Mesenteric fat pad (tissue), 1 donor: ENCODE measurements around a stretch of chr6.

GRCh38 chr6:225094-225952 lies 67.0 kb upstream of the DUSP22 start:
- PRO-cap, result no peak

DNA sequence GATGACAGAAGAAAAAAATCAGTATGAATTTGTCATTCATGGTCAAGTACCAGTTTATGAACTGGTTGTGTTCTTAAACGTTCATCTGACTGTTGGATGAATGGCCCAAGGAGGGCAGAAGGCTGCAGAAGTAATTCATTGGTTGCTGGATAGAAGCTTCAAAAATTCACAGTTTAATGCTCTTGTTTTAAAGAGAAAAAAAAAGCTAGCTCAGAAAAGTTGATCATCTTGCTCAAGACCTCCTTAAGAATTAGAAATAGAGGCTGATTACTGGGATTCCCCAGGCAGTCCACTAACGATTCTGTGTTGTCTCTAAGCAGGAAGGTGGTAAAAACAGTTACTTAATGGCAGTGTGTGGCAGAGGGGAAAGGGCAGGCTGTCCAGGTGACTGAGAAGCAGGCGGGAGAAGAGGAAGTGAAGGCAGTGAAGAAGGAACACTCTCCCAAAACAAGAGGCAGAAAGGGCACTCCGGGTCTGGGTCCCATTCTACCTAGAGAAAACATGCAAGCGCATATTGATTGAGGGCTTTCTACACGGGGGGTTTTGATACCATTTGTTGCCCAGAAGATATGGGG lies 1.9 kb upstream of the DUSP22 start:
- PRO-cap, result no peak

DNA sequence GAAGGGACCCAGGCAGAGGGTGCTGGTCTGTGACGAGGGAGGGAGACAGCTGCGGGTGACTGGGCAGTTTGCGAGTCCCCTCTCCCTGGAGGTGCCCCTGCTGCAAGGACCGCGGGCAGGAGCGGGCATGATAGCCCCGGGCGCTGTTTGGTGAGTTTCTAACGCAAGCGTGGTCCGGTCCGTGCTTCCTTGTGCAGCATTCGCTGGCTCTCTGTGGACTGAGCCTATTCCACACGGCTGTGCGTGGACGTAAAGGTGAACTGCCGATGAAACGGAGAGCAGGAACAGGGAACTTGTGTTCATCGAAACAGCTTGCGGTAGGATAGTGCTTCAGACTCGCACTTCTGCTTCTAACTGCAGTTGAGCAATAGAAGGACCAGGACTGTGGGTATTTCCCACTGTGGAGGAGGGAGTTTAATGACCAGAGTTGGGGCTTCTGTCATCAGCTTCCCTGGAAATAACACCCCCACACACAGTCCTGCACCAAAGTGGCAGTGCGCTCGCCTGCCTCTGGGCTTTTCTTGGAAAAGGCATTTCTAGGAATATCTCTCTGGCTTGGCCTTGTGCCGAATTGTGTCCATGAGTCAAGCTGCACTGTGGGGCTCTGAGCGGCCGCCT lies 48.8 kb downstream of the DUSP22 start:
- PRO-cap, result no peak

DNA sequence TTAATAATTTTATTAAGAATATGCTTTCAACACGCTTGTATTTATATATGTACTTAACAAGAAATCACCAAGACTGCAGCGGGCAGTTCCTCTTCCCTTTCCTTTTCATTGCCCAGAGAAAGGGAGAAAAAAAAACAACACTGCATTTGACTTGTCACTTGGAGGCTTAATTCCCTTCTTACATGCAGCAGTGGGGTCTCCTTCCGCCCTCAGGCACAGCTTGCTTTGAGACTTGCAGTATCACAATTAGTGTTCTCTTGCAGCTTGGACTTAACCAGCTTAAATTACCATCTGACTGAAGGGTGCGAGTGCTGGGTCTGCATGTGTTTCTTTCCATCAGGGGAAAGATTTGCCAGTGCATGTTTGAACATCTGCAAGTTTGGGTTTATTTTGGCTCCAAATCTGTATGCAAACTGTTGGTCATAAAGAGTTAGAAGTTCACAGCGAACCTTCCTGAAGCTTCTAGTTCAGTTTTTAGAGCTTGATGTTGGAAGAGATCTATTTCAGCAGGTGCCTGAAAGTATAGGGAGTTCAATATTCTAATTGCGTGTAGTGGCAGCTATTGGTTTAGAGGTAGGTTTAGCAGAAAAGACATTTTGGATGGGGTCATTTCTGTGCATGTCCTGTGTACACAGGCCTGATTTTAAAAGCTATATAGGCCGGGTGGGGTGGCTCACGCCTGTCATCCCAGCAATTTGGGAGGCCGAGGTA lies 35.7 kb upstream of the IRF4 start:
- PRO-cap, result no peak

- PRO-cap, result no peak
Measured at GRCh38 chr6:473208-473618, 81.7 kb downstream of the IRF4 start.

GRCh38 chr6:609672-609880 lies 47.3 kb downstream of the HUS1B start:
- PRO-cap, result no peak

GRCh38 chr6:681481-682205 lies 11.3 kb downstream of the EXOC2 start:
- PRO-cap, result no peak

GRCh38 chr6:1038992-1039562 lies 272.8 kb upstream of the FOXQ1 start:
- PRO-cap, result no peak

GRCh38 chr6:1110975-1111703 lies 200.8 kb upstream of the FOXQ1 start:
- PRO-cap, result no peak

- PRO-cap, result no peak
Measured at GRCh38 chr6:1287066-1287691, 24.7 kb upstream of the FOXQ1 start.

DNA sequence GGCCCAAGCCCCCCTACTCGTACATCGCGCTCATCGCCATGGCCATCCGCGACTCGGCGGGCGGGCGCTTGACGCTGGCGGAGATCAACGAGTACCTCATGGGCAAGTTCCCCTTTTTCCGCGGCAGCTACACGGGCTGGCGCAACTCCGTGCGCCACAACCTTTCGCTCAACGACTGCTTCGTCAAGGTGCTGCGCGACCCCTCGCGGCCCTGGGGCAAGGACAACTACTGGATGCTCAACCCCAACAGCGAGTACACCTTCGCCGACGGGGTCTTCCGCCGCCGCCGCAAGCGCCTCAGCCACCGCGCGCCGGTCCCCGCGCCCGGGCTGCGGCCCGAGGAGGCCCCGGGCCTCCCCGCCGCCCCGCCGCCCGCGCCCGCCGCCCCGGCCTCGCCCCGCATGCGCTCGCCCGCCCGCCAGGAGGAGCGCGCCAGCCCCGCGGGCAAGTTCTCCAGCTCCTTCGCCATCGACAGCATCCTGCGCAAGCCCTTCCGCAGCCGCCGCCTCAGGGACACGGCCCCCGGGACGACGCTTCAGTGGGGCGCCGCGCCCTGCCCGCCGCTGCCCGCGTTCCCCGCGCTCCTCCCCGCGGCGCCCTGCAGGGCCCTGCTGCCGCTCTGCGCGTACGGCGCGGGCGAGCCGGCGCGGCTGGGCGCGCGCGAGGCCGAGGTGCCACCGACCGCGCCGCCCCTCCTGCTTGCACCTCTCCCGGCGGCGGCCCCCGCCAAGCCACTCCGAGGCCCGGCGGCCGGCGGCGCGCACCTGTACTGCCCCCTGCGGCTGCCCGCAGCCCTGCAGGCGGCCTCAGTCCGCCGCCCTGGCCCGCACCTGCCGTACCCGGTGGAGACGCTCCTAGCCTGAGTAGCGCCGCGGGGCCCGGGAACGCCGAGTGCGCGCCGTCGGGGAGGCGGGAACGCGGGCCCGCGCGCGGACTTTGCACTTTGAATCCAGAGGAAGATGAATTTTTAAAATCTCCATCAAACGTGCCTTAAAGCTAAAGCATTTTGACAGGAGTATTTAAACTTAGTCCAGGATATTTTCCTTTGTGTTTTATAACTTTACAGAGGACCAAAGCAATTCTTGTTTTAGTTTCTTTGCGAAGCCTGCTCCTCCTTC lies 1.5 kb downstream of the FOXQ1 start:
- PRO-cap, result no peak

GRCh38 chr6:1336294-1336583 lies 24.3 kb downstream of the FOXQ1 start:
- PRO-cap, result no peak

- PRO-cap, result no peak
Measured at GRCh38 chr6:1390825-1391377, 1.5 kb downstream of the FOXF2 start.

DNA sequence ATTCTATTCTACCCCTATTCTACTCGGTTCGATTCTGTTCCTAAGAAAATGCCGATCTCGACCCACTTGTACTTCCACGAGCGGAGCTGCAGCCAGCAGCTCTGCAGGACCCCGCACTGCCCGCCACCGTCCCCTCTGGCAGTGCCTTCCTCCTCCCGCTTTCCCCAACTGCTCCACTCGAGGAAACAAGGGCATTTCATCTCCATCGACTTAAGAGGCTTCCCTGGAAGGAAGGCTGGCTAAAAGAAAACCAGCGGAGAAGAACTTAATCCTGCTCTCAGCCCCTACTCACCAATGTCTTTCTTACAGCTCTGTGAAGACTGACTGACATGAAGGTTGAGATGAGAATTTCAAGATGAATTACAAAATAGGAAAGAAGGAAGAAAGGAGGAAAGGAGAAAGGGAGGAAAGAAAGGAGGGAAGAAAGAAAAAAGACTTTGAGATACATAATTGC lies 15.6 kb downstream of the FOXC1 start:
- PRO-cap, result no peak

DNA sequence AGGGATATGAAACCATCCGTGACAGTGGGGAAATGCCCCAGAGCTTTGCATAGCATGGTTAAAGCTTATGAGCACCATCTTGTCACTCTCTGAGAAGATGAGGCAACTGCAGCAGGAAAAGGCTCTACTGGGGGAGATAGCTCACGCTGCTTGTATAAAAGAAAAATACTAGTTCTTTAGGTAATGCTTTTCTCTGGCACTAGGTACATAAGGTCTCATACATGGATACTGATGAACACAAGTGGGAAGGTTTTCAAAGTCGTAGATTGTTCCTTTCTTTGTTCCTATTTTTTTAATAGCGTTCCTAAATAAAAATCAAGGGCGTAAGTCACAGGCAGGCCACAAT lies 259.3 kb downstream of the FOXC1 start:
- PRO-cap, result no peak

DNA sequence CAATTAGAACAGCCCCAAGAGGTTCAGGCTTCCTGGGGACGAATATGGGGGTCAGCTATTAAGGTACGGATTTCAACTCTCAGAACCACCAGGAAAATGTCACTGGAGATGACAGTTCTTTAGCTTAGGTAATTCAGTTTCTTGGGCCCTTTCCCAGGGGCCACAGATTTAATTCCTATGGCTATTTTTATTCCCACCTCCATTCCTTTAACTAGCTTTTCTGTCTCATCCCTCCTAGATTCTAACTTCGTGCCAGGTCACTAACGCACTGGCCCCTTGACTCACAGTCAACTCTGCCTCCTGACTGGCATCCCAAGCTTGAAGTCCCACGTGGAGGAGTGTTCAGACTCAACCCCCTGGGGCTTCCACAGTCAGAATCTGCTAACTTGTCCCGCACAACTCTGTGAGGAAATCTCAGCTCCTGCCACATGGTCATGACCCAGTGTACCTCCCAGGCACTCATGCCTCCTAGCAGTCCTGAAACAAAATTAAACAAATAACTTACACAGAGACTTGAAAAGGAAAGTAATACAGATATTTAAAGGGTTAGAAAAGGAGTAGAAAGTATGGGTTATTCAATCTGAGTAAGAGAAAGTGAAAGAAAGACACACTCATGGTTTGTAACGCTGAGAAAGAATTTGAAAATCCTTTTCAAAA lies 135.0 kb downstream of the GMDS start:
- PRO-cap, result no peak

GRCh38 chr6:2211101-2211637 lies 34.2 kb downstream of the GMDS start:
- PRO-cap, result no peak

DNA sequence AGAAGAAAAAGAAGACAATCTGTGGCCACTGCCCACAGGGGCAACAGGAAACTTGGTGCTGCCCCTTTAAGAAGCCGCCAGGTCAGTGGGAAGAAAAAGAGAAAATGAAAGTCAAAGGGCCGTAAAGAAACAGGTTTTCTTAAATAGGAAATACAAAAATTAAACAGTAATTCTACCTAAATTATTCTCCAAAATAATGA lies 23.7 kb downstream of the GMDS start:
- PRO-cap, result no peak

DNA sequence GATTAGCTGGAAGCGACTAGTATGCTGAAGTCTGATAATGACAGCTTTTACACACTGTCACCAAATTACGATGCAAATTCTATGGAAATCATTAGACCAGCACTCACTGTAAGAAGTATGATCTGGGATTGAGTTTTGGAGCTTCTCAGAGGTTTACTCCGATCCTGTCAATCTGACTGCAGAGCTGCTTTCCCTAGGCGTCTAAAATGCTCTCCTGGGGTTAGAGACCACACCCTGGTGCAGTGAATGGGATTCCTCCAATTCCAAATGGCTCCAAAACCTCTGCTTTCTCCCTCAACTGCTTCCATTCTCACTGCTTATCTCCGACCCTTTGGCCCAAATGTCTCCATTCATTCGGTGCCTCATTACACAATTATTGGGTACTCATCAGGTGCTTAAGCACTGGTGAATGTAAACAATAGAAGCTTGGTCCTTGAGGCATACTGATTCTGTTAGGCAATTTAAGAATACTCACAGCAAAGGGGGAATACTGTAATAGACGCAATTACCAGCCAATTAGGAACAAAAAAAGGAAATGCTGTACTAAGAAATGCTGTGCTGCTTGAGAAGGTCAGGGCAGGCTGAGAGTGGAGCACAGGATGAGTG lies 23.2 kb downstream of the GMDS start:
- PRO-cap, result no peak

DNA sequence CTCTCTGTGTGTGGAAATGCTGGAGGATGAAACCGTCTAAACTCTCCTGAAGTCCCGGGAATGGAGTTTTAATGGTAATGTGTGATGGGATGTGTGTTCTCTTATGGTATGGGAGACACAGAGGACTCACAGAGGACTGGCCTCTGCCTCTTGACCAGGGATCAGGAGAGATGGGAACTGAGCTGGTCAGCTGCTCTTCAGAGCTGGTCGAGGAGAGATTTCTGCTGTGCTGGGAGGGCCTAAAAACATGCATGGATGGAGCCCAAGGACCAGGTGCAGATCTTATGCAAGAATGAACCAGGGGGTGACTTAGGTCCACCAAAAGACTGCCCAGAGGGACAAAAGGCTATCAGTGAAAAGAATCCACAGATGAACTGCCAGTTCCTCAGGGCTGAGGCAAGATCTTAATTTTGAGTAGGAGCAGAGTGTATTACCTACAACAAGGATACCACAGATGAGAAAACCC lies 27.3 kb upstream of the GMDS start:
- PRO-cap, result no peak